Skin of body (tissue), 2 donors: ENCODE measurements around the gene PDSS1.

- RAMPAGE, long total RNA: no peak
Measured at GRCh38 chr10:23643380-23643957, 204.6 kb downstream of the OTUD1 start.

DNA sequence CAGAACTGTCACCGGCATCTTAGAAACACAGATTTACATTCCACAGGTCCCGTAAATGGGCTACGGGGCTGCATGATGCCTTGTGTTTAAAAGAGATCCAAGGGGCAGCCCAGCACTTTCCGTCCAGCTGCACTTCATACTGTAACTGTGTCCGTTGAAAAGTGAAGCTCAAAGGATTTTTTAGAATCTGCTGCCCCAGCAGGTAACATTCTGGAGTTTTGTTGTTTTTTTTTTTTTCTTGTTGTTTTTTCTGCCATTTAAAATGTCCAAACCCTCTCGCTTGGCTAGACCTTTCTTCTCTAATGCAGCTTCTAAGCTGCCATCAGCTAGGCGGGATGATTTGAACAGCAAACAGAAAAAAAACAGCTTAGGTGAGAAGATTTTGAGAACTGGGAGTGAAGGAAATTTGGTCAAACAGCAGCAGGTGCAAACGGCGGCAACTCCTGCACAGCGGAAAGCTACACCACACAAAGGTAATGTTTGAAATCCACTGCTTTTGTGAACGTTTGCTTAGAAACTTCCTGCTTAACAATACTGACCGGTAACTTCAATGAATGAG lies 166.8 kb upstream of the KIAA1217 start:
- RAMPAGE, long total RNA: no peak

DNA sequence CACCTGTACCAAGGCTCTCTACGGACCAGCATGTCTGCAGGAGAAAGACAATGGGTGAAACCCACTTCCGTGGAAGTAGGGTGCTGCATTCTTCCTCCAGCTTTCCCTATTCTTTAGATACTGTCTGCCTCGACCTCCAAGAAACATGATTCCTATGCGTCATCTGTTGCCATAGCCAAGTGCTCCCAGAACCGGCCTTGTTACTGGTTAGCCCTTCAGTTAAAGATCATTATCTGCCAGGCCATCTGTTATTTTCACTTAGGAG lies 89.1 kb upstream of the KIAA1217 start:
- RAMPAGE, long total RNA: no peak

GRCh38 chr10:24237605-24238410 lies 28.9 kb downstream of the KIAA1217 start:
- RAMPAGE, long total RNA: no peak

DNA sequence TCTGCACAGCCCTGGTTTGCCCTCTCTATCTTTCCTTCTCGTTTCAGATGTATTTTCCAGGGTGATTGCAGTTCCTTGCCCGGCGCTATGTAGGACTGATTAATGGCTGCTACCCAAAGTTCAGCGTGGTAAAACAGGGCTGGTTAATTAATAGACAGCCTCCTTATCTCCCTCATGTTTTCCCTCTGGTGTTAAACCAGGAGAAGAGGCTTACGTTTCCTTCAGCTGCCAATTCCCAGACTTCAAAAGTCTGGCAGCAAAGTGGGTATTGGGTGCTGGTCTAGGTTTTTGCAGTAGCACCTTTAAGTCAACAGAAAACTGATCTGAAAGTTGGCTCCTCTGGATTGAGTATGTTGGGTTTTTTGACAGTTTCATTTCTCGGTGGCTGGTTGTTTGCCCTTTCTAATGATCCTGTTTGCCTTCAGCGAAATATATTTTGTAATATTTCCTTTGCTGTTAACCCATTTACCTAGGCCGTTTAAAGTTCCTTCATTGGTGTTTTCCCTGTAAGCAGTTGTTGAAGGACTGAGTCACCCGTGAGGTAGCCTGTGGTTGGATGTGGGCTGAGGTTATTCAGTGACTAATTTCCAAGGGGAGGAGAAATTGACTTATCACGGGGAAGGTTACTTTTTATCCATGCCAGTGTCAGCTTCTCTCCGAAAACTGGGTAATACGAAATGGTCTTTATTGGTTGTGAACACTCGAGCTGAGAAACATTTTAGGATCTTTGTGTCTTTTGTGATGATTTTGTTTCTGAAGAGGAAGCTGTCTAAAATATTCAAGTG lies 257.1 kb downstream of the KIAA1217 start:
- RAMPAGE, long total RNA: no peak

DNA sequence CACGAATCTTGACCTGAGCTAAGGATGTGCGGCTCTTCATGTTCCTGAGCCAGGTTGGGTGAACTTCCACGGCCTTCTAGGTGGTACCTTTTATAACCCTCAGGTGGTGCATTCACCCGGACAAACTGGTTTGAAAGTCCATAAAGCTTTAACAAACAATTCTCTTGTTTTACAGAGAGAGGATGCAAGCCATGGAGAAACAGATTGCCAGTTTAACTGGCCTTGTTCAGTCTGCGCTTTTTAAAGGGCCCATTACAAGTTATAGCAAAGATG lies 229.4 kb downstream of the ARHGAP21 start:
- RAMPAGE, long total RNA: no peak

DNA sequence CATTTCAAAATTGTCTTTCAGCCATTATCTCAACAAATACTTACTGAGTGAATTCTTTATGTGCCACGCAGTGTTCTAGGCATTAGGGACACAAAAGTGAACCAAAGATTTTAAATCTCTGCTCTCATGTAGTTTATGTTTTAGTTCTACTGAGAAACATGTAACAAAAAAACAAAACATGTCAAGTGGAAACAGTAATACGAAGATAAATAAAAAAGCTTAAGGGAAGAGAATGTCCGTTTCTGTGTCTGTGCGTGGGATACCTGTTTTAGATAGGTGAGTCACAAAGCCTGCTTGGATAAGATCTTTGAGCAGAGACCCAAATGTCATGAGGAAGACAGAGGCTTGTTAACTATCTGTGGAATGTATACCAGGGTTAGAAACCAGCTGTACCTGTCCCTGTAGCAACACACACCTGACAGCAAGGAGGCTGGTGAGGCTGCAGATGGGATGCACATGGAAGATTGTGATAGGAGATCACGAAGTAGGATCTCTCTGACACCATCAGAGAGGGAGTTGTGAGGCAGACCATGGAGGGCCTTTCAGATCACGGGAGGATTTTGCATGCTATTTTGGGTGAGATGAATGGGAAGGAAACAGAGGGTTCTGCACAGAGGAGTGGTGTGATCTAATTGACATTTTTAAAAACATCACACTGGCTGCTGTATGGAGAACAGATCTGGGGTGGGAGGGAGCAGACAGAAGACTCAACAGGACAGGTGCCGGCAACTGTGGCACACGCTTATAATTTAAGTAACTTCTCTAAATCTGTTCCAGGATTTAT lies 105.3 kb downstream of the ARHGAP21 start:
- RAMPAGE, long total RNA: no peak

DNA sequence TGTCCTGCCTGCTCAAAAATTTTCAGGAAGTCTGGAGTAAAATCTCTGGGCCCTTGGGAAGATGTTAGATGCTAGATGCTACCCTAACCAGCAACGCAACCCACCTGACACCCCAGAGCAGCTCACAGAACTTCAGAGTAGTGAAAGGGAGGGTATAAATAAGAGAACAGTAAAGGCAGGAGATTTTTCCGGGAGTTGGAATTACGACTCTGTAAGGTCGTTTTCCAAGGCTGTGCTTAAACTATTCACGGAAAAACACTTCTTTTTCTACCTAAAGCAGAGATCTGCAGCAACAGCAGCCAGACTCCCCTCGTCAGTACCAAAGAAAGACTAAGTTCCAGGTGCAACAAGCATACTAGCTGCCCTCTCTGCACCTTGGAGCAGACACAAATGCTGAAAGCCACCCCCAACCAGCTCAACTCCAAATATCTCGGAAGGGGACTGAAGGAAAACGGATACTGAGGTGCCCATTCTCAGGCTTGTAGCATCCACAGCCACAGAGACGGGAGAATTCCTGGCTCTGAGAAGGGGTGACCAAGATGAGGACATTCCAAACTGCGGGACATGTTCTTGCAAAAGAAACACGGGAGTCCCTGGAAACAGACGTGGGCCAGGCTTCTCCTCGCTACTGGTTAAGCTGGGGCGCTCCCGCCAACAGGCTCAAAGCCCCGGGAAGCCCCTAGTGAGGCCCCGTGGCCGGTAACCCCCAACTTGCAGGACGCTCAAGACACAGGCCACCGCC lies 2.5 kb downstream of the ARHGAP21 start:
- RAMPAGE, long total RNA: no peak

DNA sequence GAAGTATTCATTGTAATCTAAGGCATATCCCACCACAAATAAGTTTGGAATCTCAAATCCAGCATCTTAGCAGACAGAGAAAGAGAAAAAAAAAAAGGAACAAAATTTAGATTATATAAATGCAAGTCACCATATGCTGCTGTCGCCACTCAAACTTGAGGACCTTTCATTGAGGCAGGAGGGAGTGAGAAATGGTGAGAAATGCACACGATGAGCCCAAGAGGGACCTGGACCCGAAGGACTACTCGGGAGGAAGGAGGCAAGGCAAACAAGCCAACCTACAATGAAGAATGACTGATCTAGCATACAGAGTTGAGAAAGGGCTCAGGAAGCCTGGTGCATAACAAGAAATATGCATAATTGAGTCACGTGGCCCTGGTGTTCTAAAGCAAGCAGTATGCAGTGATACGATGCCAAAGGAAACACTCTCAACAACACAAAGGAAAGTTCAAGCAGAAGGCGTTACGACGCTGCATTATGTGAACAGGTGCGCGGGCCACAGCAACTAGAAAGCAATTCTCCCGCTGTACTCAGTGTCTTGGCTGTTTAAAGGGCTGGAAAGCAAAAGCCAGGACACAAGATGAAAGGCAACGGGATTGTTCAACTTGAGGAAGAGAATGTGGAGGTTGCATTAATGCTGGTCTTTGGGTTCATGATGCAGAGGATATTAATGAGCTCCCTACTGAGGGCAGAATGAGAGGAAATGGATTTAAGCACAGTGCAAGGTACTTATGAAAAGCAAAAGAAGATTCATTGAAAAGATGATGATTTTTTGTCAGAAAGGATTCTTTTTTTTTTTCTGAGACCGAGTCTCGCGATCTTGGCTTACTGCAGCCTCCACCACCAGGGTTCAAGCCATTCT lies 100.8 kb downstream of the PRTFDC1 start:
- RAMPAGE, long total RNA: no peak

GRCh38 chr10:24869594-24869853 lies 82.9 kb downstream of the PRTFDC1 start:
- RAMPAGE, long total RNA: no peak

GRCh38 chr10:24894612-24895292 lies 57.7 kb downstream of the PRTFDC1 start:
- RAMPAGE, long total RNA: no peak

DNA sequence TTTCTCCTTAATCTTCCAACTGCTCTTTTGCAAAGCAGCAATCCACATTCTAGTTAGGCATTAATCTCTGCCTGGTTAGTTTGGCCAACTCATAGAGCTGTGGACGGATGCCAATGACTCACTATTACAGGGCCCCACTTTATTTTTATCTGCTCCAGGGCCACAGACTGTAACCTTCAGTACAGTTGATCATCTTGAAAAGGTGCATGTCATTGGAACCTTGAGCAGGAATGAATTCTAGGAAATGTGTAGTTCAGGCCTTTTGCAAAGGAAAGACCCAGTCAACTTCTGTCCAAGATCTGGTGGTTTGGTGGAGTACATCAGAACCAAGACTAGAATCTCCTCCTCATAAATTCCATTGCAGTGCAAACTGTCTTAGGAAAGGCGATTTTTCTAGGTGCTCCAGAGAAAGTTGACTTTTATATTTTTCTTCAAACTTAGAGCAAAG lies 50.2 kb downstream of the PRTFDC1 start:
- RAMPAGE, long total RNA: no peak

- RAMPAGE, long total RNA: no peak
Measured at GRCh38 chr10:25080830-25081439, 64.5 kb downstream of the THNSL1 start.

- RAMPAGE, long total RNA: no peak
Measured at GRCh38 chr10:25808439-25808849, 125.6 kb upstream of the MYO3A start.

DNA sequence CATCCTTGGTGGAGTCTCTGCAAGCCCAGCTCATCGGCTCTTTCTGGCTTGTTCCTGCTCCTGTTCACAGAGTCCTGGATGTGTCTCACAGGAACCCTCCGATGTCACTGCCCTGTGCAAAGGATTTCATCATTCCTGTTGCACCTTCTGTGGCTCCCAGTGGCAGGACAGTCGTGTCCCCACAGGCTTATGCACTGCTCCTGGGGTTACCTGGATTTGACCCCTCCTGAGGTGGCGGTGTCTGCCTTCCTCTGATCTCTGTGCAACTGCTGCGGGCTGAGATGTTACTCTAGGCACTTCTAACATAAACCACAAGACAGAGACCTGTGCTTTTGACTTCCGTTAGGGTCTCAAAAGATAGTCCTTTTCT lies 30.6 kb downstream of the APBB1IP start:
- RAMPAGE, long total RNA: no peak

DNA sequence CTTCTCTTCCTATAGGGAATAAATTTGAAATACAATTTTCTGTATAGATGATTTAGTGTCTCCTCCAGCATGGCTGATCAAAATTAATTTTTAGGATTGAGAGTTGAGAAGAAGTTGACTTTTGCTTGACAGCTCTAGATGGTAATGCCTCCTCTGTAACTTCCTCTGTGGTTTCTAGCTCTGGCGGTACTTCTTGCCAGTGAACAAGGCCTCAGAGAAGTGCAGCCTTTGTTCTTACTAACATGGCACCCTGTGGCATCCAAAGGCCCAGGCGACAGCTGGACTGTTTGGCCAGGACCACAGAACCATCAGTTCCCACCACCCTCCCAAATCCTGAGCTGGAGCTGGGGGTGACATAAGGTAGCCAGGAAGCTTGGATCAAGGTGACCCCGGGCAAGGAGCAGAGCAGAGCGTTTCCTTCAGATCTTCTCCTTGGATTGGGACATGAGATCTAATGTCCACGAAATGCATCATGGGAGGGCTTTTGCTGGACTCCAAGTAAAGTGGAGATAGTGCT lies 41.6 kb downstream of the APBB1IP start:
- RAMPAGE, long total RNA: no peak

DNA sequence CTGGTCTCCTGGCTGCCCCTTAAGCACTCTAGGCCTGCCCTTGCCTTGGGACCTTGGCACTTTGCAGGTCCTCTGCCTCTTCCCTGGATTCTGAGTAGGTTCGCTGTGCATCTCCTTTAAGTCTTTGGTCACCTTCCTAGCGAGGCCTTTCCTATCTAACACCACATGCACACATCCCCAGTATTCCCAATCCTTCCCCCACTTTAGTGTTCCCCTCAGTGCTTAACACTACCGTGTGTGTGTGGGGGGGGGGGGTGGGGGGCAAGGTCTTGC lies 67.8 kb downstream of the APBB1IP start:
- RAMPAGE, long total RNA: no peak

GRCh38 chr10:26697057-26698165 lies at the start of gene PDSS1:
Gene PDSS1, plus strand, starts transcription at chr10:26697701.
- RAMPAGE, long total RNA: no peak

DNA sequence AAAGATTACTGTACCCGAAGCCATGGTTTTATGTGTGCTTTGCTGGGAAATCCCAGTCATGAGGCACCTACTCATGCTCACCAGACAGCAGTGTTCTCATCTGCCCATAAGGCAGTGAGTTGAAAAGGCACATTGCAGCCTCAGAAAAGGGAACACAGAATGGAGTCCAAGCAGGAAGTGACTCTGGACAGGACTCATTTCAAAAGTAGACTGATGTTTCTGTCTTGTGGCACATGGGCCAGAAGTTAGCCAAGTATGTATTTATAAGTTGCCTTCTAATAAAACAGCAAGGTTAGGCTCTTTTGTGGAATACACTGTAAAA lies 40.2 kb downstream of the PDSS1 start:
- RAMPAGE, long total RNA: no peak

- RAMPAGE, long total RNA: no peak
Measured at GRCh38 chr10:26861115-26861698, 449 bp upstream of the ABI1 start.